ENCODE results near the genes FAM228A and DNAJC27.

DNA sequence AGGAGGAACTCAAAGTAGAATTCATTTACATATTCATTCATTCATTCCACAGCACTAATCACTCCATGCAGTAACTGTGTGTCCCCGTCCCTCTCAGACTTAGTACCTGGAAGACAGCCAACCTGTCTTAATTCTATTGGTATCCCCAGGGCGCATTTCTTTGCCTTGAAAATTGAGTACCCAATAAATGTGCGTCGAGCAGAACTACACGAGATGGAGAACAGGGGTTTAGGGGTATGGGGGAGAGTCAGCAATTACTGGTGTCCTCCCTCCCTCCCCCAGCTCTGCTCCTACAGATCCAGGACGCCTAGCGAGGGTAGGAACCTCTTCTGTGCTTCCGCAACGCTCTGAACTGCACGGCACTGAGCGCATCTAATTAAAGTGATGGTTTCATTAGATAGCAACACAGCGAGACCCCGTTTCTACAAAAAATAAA, 758 bp upstream of the FKBP1B start:
- PRO-cap, 6 experiments, result no peak in any of the 6 experiments
- RAMPAGE, long total RNA, 2 experiments, result no peak in any of the 2 experiments
- RRBS, result no CpG with 5 or more reads among the region's 13 CpGs

- PRO-cap, 6 experiments, result no peak in any of the 6 experiments
- RAMPAGE, long total RNA, 2 experiments, result no peak in any of the 2 experiments
- RRBS, result 2% methylated on average over 5 of the region's 33 CpGs
Measured at GRCh38 chr2:24050170-24050714, 701 bp downstream of the FKBP1B start.

DNA sequence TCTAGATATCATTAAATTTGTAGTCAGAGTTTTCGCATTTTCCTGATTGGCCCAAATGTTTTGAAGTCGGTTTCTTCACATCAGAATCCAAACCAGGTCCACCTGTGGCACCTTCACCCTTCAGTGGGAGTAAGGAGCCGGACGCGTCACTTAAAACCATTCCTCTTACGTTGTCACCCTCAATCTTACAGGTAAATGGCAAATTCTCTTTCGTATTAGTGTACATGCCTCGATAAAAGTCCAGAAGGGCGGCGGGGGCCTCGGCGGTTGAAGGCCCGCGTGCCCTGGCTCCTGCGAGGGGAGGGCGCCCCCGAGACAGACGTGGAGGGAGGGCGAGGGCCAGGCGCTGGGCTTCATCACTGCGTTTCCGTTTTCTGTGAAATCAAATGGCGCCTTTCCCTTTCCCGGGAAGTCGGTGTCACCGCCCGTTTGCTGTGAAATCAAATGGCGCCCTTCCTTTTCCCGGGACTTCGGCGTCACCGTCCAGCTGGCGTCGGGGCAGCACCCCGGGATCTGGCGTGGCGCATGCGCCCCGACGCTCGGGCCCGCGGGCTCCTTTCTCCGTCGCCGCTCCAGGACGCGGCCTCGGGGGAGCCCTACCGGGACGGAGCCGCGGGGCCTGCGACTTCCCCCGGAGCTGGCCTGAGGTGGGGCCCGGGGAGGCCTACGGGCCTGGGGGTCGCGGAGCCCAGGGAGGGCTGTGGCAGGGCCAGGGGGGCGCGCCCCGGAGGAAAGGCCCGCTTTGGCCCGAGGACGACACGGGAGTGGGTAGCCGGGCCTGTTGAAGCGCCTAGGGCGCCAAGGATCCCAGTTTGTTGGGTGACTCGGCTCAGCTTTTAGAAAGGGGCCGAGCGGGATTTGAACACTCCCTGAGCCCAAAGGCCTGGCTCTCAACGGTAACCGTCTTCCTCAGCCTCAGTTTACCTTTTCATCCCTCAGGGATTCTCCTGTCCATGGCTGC, at the start of gene FAM228A:
FAM228A (plus strand) TSS at position 526 of the 961 bp plus-strand sequence.
- PRO-cap, 6 experiments, result peak in 1 of 6 experiments; most common plus-strand start position 526 of the sequence (in 1); most common minus-strand start position 469 of the sequence (in 1)
- RAMPAGE, long total RNA, 2 experiments, result no peak in any of the 2 experiments
- RRBS, result 36% methylated on average over 35 of the region's 74 CpGs

GRCh38 chr2:24239226-24239864, 64.5 kb downstream of the FAM228A start:
- PRO-cap, 6 experiments, result no peak in any of the 6 experiments
- RAMPAGE, long total RNA, 2 experiments, result no peak in any of the 2 experiments

- PRO-cap, 6 experiments, result no peak in any of the 6 experiments
- RAMPAGE, long total RNA, 2 experiments, result no peak in any of the 2 experiments
- RRBS, result no CpG with 5 or more reads among the region's 2 CpGs
Measured at GRCh38 chr2:24275557-24275963, 84.8 kb downstream of the ITSN2 start.

DNA sequence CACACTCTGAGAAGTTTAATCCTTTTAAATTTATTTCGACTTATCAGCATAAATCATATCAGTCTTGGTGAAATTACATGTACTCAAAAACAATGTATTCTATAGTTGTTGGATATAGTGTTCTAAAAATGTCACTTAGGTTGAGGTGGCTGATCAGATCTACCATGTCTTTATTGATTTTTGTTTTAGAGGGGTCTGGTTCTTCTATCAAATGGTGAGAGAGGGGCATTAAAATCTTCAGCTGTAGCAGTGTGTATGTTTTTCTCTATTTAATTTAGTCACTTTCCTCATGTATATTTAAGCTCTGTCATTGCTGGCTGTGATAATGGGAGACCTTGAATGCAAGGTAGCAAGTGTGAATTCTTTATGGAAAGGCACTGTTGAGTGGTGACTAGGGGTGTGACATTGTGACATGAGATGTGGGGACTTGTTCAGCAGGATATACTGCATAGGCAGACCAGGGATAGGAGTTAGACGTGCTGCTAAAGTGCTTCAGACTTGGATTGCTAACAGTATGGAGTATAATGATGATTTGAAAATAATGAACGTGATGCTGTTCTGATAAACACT, 134.9 kb downstream of the NCOA1 start:
- PRO-cap, 6 experiments, result no peak in any of the 6 experiments
- RAMPAGE, long total RNA, 2 experiments, result no peak in any of the 2 experiments
- RRBS, result no CpG with 5 or more reads among the region's 3 CpGs

GRCh38 chr2:24739333-24739694, 53.9 kb downstream of the PTRHD1 start:
- PRO-cap, 6 experiments, result no peak in any of the 6 experiments
- RAMPAGE, long total RNA, 2 experiments, result no peak in any of the 2 experiments
- RRBS, result no CpG with 5 or more reads among the region's 3 CpGs

GRCh38 chr2:24747626-24748059, 45.5 kb downstream of the PTRHD1 start:
- PRO-cap, 6 experiments, result no peak in any of the 6 experiments
- RAMPAGE, long total RNA, 2 experiments, result no peak in any of the 2 experiments
- RRBS, result no CpG with 5 or more reads among the region's 5 CpGs

GRCh38 chr2:24771944-24772690, 21.1 kb downstream of the PTRHD1 start:
- PRO-cap, 6 experiments, result peak in 1 of 6 experiments; most common plus-strand start chr2:24772578 (in 1)
- RAMPAGE, long total RNA, 2 experiments, result no peak in any of the 2 experiments
- RRBS, result no CpG with 5 or more reads among the region's 5 CpGs

DNA sequence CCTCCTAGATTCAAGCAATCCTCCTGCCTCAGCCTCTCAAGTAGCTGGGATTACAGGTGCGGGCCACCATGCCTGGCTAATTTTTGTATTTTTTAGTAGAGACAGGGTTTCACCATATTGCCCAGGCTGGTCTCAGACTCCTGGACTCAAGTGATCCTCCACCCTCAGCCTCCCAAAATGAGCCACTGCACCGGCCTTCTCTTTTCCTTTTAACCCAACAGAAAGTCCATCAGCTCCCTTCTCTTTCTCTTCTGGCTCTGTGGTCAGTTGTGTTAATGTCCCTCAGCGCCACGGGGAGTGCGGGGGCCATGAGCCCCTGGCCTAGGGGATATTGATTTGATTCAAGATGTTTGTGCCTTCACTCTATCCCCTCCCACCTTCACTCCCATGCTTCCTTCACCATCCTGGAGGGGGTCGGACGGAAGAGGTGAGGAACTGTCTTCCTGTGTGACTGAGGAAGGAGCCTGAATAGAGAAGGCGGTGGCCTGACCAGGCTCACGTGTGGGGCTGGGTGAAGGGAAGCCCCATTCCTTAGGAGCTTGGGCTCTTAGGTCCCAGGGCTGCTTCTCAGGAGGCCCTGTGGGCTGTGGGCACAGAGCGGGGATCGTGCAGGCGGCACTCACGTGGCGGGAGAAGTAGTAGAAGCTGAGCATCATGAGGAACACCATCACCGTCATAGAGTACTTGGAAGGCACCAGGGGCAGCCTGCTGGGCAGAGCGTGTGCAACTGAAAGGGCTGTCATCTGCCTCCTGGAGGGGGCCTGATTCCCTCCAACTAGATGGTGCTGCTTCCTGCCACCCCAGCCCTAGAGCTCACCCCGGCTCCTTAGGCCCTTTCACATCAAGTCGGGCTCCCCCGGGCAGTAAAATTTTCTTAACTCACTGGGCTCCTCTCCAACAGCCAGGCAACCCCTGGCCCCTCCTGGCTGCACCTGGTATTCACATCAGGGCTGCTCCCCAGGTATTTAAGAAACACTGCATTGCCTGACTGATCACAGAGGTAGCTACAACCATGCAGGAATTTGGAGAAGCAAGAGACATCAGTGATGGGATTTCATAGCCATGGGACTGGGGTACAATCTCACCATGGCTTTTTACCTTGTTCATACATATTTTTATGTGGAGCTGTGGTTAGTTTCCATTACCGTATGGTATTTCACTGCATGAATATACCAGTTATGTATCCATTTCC, 32.6 kb downstream of the CENPO start:
- PRO-cap, 6 experiments, result no peak in any of the 6 experiments
- RAMPAGE, long total RNA, 2 experiments, result no peak in any of the 2 experiments
- RRBS, result no CpG with 5 or more reads among the region's 20 CpGs

GRCh38 chr2:24857746-24858063, 62.3 kb downstream of the ADCY3 start:
- PRO-cap, 6 experiments, result no peak in any of the 6 experiments
- RAMPAGE, long total RNA, 2 experiments, result no peak in any of the 2 experiments
- RRBS, result no CpG with 5 or more reads among the region's 5 CpGs

- PRO-cap, 6 experiments, result no peak in any of the 6 experiments
- RAMPAGE, long total RNA, 2 experiments, result no peak in any of the 2 experiments
- RRBS, result no CpG with 5 or more reads among the region's 13 CpGs
Measured at GRCh38 chr2:24885176-24886220, 34.5 kb downstream of the ADCY3 start.

DNA sequence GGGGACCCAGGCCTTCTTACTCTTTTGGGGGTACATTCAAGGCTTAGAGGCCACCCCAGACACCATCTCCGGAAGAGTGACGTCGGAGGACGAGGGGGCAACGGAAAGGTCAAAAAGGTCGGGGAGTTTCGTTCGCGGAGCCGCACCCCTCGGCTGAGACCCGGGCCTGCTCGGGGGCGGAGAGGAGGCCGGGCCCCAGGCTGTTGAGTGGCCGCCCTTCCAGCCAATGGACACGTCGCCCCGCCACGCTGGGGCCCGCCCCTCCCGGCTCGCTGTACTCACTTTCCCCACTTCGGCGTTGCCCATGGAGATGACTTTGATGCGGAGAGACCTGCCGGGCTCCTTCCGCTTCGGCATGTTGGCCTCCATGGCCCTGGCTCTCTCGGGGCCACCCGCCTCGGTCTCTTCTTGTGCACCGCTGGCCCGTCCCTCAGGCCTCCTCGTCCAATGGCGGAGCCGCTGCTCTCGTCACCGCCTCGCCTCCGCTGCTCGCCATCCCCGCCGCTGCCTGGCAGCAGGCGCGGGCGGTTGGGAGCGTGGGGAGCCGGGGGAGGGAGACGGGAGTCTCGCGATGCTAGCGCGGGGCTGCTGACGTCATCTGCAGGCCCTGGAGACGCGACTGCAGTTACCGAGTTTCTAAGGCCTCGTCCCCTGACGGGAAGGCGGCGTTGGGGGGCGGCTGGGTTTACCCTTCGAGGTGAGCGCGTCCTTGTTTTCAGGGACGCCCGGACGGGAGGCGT, at the start of gene DNAJC27:
DNAJC27 (minus strand) TSS at position 420 of the 740 bp plus-strand sequence.
- PRO-cap, 6 experiments, result peak in 6 of 6 experiments; most common plus-strand start position 654 of the sequence (in 6); most common minus-strand start position 78 of the sequence (in 2)
- RAMPAGE, long total RNA, 2 experiments, result start-site peak on the minus strand in 2 of 2 experiments, centred at positions 185 to 521 of the sequence, 29 to 108 reads per replicate
- RRBS, result 1% methylated on average over 27 of the region's 70 CpGs

GRCh38 chr2:25041853-25042020, 139 bp upstream of the EFR3B start:
- PRO-cap, 6 experiments, result peak in 6 of 6 experiments; most common minus-strand start chr2:25041927 (in 3)
- RAMPAGE, long total RNA, 2 experiments, result no peak in any of the 2 experiments
- RRBS, result 2% methylated on average over 7 of the region's 18 CpGs

- PRO-cap, 6 experiments, result peak in 5 of 6 experiments; most common plus-strand start chr2:25078752 (in 5); most common minus-strand start chr2:25078213 (in 1)
- RAMPAGE, long total RNA, 2 experiments, result no peak in any of the 2 experiments
- RRBS, result no CpG with 5 or more reads among the region's 13 CpGs
Measured at GRCh38 chr2:25077947-25078900, 36.3 kb downstream of the EFR3B start.

DNA sequence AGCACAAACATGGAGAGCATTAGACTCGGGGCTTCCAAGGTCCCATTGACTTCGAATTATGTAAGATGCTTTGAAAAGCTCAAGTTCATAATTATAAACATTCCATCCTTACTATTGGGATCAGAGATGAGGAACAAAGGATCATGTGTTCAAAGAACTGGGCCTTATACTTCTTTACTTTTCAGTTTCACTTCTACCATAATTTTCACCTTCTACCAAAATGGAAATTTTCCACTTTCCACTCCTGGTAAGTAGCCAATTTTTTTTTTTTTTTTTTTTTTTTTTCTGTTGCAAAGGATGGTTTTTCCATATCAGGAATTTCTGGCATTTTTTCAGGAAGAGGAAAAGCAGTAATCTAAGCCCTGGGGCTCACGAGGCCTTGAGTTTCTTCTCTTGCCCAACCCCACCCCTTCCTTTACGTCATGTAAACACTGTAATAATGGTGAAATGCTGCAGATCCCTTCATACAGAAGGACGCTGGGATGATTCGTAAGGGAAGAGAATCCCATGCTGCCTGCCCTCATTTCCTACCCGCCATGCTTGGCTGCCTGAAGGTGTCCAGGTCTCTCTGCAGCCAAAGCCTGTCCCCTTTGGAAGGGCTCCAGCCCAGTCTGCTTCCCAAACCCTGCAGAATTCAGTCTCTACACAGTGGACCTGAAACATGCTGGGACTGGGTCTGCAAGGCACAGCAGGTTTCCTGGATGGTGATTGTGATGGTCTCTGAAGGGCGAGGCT, 56.9 kb downstream of the EFR3B start:
- PRO-cap, 6 experiments, result peak in 4 of 6 experiments; most common plus-strand start position 445 of the sequence (in 4)
- RAMPAGE, long total RNA, 2 experiments, result no peak in any of the 2 experiments
- RRBS, result no CpG with 5 or more reads among the region's 8 CpGs

GRCh38 chr2:25323507-25324145, 18.1 kb downstream of the DNMT3A start:
- PRO-cap, 6 experiments, result no peak in any of the 6 experiments
- RAMPAGE, long total RNA, 2 experiments, result no peak in any of the 2 experiments
- RRBS, result no CpG with 5 or more reads among the region's 11 CpGs

DNA sequence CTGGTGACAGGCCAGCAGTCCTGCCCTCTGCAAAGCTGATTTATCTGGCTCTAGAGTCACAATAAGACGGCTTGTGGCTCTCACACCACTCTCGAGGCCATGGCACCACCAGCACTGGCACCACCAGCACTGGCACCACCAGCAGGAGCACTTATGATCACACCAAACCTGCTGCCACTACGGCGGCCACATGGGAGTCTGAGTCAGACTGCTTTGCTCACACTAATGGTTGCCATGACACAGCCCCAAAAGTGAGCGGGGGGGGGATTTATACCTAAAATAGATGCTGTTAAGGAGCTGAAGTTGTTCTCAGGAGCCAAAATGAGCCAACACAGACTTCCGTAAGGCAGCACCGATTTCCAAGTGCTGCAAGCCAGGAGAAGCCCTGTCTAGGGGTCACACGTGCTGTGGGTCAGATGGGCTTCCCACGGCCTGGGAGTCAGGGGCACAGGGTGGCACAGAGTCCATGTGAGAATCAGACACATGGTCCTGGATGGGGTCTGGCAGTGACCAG, 16.8 kb downstream of the DNMT3A start:
- PRO-cap, 6 experiments, result peak in 1 of 6 experiments; most common plus-strand start position 319 of the sequence (in 1)
- RAMPAGE, long total RNA, 2 experiments, result no peak in any of the 2 experiments
- RRBS, result no CpG with 5 or more reads among the region's 9 CpGs

DNA sequence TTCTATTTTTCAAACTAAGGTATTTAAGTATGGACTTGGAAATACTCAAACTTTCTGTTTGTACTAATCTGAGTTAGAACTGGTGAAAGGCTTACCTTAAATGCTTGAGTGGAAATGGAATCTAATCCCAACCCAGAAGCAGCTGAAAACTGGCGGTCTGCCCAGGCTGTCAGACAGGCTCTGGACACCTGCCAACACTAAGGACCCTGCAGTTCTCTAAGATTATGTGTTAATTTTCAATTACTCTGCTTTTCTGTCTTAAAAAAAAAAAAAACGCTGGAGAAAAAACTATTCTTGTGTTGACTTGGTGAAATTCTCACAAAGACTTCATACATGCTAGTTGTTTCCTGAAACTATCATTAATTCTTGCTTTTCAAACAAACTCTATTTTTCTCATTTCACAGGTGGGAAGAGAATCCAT, 132.3 kb upstream of the DNMT3A start:
- PRO-cap, 6 experiments, result no peak in any of the 6 experiments
- RAMPAGE, long total RNA, 2 experiments, result no peak in any of the 2 experiments
- RRBS, result no CpG with 5 or more reads among the region's 2 CpGs

DNA sequence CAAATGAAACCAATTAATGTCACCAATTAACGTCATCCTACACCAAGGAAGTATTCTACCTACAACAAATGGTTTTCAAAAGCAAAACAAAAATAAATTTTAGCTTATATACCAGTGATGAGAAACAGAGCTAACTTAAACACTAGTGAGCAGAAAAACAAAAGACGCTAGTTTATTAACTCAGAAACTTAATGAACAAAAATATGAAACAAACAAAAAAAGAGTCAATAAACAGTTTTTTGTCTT, 87.8 kb downstream of the ASXL2 start:
- PRO-cap, 6 experiments, result no peak in any of the 6 experiments
- RAMPAGE, long total RNA, 2 experiments, result no peak in any of the 2 experiments
- RRBS, result no CpG with 5 or more reads among the region's 2 CpGs